Placental epithelial cell (primary cell): Measurements from ENCODE around the genes NKAP, RHOXF2, ZBTB33 and XIAP.

- CAGE, long polyA plus RNA: no peak
Observed at GRCh38 chrX:119452917-119453911, 15.0 kb upstream of the SLC25A5 start.

- CAGE, long polyA plus RNA: no peak
Observed at GRCh38 chrX:119501626-119502248, 33.5 kb downstream of the SLC25A5 start.

DNA sequence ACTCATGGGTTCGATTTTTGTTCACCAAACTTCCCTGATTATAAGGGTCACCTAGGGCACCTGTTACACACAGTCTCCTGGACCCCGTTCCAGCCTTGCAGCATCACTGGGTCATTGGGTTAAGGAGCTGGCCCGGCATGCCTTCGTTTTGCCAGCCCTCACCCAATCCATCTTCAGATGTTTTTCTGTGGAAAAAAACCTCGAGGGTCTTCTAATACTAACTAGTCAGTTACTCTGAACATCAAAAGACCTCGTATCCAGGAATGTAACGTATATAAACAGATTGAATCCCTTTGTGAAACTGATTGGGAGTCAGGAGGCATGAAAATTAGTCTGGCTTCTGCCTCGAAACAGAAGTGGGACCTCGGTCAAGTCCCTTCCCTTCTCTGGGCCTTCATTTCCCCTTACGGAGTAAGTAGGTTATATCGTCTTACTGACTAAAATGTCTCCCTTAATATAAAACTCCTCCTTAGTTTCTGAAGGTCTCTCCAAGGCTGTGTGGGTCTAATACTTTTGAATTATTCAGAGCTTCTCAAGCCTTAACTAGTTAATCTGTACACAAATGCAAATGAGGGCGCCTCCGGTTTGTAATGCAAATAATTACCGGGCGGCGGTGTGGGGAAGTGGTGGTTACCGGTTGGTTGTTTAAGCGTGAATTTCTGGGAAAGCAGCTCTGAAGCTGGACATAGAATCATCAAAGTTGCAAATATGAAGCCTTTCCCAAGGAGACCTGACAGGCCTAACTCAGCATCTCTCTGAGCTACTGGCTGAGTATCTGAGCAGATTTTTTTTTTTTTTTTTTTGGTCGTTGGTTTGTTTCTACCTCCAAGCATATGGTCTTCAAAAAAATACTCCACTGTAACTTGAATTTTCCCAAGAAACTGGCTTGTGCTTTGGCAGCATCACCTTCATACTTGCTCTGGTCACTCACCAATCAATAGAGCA lies 43.3 kb downstream of the UBE2A start:
- CAGE, long polyA plus RNA: no peak

DNA sequence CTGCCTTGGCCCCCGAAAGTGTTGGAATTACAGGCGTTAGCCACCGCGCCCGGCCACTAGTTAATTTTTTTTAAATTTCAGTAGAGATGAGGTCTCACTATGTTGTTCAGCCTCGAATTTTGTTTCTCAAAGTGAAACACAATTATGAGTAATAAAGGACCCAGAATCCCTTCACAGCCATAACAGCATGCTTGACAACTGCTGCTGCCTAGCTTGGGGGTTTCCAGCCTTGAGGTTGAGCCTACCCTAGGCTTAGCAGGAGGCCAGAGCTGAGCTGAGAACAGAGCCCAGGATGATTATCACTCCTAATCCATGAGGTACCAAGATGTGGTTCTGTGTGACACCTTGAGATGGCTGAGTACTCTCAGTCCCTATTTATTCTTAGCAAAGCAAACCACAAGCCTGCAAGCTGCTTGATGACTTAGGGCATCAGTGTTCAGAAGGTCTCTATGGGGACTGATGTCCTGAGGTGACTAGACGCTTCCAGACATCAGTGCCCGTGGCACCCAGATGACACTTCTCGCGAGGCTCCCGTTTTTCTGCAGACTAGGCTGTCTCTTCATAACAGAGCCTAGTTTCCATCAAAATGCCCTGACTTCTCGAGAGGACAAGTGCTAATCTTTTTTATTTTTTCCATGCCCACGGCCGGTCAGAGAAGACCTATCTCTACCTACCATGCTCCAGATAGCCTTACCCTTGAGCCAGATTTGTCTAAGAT lies 44.9 kb downstream of the SEPTIN6 start:
- CAGE, long polyA plus RNA: no peak

DNA sequence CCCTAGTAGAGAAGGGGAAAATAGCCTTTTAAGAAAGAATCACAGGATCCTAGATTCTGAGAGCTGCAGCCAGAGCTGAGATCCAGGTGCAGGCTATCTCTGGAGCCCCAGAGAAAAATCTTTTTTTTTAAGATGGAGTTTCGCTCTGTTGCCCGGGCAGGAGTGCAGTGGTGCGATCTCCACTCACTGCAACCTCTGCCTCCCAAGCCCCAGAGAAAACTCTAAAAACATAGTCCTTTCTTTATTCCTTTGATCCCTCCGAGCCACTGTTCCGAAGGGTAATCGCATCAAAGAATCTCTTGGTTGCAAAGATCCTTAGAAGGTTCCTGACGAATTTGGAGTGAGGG lies 38.4 kb downstream of the SEPTIN6 start:
- CAGE, long polyA plus RNA: no peak

- CAGE, long polyA plus RNA: no peak
Observed at GRCh38 chrX:119938613-119939088, 4.9 kb downstream of the NKAP start.

GRCh38 chrX:119943041-119943959 lies at the start of gene NKAP:
Gene NKAP (minus strand): TSS chrX:119943751.
- CAGE, long polyA plus RNA: no peak

GRCh38 chrX:120158362-120158918 lies at the start of gene RHOXF2:
Gene RHOXF2 (plus strand): TSS chrX:120158613.
- CAGE, long polyA plus RNA: no peak

DNA sequence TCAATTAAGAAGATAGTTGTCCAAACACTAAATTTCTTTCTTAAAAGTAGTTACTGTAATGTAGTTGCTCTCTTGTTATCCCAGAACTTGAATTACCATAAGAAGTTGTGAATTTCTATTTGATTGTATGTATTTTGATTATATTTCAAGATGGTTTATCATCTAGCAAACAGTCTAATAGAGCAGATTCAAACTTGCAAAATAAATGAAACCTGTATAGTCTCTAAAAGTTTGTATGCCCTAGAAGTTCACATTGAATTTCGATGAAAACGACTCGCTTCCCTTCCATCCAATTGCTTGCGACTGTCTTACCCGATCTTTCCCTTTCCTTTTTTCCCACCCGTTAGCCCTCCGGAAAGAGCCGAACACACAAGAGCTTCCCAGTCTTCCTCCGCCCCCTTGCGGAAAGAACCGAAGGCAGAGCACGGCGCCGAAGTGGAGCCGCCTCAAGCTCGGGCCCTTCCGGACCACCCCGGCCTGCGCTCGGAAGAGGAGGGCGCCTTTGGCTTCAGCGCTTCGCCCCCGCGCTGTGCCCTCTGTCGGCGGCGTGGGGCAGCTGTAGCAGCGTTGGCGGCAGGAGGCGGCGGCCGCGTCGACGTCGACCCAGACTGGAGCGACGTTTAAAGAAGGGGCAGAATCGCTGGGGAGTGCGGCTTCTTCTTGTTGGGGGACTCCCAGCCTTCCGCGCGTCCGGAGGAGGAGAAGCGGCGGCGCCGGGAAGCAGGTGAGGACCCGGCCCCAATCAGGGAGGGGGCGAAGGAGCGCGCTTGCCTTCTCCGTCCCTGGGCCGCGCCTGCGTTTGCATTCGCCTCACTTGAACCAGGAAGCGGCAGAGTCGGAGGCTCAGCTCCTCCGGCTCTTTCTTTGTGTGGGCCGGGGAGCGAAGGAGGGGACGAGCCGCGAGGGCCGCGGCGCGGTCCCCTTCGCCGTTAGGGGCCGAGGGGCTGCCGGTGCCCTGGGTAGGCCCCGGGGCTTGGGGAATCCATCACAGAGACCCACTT lies at the start of gene ZBTB33:
ZBTB33 (plus strand) TSS at position 559 of the 1,001 bp plus-strand sequence.
- CAGE, long polyA plus RNA: no peak

- CAGE, long polyA plus RNA: no peak
Observed at GRCh38 chrX:120457510-120458302, 11.4 kb downstream of the LAMP2 start.

DNA sequence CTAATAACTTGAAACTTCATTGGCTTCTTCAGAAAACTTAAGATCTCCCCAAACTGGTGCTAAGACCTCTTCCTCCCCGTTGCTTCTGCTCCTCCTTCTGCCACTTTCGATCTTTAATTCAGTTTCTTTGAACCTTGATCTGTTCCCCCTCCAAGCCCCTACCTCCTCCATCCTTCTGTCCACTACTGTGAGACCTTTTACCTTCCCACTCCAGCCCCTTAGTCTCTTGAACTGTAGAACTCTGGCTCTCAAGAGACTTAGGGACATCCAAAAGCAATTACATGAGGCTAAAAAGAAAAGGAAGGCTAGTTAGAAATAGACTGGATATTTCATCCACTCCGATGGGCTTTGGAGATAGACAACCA lies 45.0 kb upstream of the LAMP2 start:
- CAGE, long polyA plus RNA: no peak

DNA sequence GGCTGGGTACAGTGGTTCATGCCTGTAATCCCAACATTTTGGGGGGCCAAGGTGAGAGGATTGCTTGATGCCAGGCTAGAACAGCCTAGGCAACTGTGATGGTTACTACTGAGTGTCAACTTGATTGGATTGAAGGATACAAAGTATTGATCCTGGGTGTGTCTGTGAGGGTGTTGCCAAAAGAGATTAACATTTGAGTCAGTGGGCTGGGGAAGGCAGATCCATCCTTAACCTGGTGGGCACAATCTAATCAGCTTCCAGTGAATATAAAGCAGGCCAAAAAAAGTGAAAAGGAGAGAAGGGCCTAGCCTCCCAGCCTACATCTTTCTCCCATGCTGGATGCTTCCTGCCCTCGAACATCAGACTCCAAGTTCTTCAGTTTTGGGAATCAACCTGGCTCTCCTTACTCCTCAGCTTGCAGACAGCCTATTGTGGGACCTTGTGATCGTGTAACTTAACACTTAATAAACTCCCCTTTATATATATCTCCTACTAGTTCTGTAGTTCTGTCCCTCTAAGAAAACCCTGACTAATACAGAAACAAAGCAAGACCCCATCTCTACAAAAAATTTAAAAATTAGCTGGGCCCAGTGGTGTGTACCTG lies 13.1 kb downstream of the CUL4B start:
- CAGE, long polyA plus RNA: no peak

DNA sequence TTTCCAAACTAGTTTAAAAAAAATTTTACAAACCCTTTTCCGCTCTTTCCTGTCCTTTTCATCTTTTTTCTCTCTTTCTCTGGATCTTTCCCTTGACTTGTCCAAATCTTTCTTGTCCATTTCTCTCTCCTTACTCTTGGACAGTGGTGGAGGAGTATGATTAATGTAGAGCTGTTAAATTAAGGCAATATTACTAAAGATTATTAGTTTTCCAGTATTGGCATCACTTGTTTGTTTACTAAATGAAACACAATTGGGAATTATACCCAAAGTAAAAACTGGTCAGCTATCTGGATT lies 118.9 kb downstream of the THOC2 start:
- CAGE, long polyA plus RNA: no peak

GRCh38 chrX:123764765-123765683 lies 32.2 kb upstream of the THOC2 start:
- CAGE, long polyA plus RNA: no peak

GRCh38 chrX:123859406-123860546 lies at the start of gene XIAP:
Gene XIAP (plus strand): TSS chrX:123860053.
- CAGE, long polyA plus RNA: no peak

- CAGE, long polyA plus RNA: no peak
Observed at GRCh38 chrX:123860974-123861419, 1.1 kb downstream of the XIAP start.

- CAGE, long polyA plus RNA: no peak
Observed at GRCh38 chrX:129619057-129619496, 35.7 kb downstream of the APLN start.

DNA sequence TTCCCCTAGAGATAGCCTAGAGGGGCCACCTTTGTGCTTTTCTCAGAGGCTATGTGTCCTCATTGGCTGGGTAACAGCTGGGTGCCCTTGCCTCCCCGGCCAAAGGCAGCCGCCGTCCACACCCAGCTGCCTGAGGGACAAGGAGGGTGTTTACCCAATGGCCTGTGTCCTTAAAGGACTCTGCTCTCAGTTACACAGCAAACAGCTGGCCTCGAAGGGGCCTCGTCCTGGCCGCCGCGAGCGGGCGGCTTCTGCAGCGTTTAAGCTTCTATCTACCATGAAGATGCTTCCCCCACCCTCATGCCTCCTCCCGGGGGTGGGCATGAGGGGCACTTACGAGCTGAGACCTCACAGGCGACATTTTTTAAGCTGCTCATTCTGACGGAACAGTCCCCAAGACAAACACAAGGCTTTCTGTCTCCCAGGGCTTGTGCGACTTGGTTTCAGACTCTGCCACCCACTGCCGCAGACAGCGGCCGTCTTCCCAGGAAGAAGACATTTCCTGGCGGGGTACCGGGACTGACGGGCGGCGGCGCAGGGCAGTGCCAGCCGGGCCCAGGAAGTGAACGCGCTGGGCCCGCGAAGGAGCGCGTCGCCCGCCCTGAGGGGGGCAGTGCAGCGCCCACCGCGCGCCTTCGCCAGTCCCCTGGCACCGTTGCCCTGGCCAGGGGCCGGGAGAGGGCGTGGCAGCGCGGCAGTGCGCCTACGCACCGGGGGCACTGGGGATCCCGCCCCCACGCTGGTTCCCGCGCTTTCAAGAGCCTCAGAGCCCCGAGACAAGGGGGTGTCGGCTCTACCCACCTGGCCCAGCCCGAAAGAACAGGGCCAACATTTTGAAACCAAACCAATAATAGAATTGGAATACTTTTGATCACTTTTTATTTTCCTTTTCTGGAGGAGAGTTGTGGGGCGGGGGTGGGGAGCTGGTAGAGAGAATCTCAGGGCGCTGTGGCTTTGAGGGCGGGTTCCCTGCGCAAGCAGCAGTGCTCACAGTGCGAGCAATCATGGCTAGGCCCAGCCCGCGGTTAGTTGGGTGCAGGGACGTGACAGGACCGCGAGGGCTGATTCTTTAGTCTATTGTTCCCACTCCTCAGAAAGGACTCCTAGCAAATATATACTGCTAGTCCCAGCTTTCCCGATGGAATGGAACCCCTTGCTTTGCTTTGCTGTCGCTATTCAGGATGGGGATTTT lies 23.4 kb upstream of the APLN start:
- CAGE, long polyA plus RNA: no peak

DNA sequence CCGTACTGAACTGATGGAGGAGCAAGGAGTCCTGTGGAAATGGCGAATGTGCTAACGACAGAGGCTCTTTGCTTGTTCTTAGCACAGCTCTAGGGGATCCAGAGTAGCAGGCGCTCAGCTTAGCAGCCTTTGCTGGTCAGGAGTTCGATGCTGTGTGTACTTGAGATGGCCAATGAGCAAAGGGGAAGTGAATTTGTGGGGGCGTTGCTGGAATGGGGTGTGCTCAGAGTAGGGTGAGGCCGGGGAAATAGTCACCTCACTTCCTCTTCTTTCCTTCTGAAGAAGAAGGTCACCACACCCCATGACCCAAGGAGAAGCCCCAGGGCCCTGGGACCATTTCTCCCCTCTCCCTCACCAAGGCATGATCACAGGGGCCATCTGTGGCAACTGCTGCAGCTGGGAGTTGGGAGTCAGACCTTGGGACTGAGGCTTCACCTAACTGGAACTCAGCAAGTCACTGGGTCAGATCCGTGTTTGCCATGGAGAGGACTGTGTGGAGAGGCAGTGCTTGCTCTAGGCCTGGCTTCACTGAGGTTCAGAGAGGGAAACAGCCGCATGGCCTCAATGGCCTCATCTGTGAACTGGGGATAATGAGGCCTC lies 19.4 kb downstream of the XPNPEP2 start:
- CAGE, long polyA plus RNA: no peak

- CAGE, long polyA plus RNA: no peak
Observed at GRCh38 chrX:129931325-129931557, 25.3 kb downstream of the UTP14A start.